ENCODE measurements around the genes ZNF729, ZNF675, RPSA2 and UQCRFS1.

- PRO-cap: no peak
Measured at GRCh38 chr19:22215051-22216017, 18.6 kb upstream of the ZNF676 start.

- PRO-cap: no peak
Measured at GRCh38 chr19:22286172-22286493, at the start of gene ZNF729. Gene ZNF729 (plus strand): TSS chr19:22286441.

- PRO-cap: no peak
Measured at GRCh38 chr19:22528827-22529400, 105.2 kb upstream of the ZNF492 start.

GRCh38 chr19:23323956-23324361, 71.3 kb downstream of the ZNF91 start:
- PRO-cap: no peak

DNA sequence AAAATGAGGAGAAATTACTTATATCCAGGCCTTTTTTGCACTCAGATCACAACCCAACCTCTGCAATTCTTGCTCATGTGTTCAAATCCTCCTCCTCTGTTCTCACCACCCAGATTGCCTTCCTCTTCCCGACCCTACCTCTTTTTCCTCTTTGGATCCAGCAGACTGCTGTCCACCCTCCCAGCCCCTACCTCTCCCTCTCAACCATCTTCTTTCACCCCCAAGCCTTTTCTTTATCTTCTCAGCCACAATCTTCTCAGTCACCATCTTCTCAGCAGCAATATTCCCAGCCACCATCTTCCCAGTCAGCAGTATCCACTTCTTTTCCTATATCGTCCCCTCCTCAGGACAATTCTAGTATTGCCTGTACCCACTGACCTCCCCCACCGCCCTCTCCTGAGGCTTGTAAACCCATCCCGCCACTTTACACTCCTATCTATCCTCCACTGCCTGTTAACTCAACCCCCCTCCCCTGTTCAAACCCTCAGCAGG, 49.8 kb downstream of the ZNF91 start:
- PRO-cap: no peak

GRCh38 chr19:23393104-23393606, 2.1 kb downstream of the ZNF91 start:
- PRO-cap: no peak

DNA sequence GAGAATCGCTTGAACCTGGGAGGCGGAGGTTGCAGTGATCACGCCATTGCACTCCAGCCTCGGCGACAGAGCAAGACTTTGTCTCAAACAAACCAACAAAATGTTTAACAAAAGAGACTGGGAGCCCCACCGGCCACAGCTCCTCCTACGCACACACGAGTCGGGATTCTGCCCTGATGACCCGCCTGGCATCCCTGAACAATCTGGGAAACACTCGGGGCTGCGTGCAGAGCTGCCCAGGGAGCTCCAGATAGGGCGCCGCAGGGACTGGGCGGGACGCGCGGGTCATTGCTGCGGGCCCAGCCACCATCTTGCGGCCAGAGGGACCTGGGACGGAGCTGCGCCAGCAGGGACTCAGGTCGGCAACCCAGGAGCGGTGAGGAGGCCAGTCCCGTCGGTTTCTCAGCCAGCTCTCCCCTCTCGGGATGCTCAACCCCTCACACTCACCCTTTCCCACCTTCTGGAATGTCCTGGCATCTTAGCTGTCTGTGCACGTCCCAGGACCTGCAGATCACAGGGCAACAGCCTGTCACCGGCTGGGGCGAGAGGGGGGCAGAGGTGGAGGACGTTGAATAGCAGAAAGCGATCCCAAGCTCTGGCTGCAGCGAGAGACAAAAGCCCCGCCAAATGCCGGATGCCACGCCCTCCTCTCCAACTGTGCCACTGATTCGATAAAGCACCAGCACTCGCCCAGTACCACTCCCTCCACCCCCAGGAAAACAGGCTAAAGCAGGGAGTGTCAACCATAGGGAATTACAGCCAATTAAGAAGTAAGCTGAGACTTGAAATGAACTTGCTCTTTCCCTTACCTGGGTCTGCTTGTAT, 20.4 kb upstream of the ZNF91 start:
- PRO-cap: no peak

- PRO-cap: no peak
Measured at GRCh38 chr19:23687096-23687508, at the start of gene ZNF675. Gene ZNF675 (minus strand): TSS chr19:23687212.

DNA sequence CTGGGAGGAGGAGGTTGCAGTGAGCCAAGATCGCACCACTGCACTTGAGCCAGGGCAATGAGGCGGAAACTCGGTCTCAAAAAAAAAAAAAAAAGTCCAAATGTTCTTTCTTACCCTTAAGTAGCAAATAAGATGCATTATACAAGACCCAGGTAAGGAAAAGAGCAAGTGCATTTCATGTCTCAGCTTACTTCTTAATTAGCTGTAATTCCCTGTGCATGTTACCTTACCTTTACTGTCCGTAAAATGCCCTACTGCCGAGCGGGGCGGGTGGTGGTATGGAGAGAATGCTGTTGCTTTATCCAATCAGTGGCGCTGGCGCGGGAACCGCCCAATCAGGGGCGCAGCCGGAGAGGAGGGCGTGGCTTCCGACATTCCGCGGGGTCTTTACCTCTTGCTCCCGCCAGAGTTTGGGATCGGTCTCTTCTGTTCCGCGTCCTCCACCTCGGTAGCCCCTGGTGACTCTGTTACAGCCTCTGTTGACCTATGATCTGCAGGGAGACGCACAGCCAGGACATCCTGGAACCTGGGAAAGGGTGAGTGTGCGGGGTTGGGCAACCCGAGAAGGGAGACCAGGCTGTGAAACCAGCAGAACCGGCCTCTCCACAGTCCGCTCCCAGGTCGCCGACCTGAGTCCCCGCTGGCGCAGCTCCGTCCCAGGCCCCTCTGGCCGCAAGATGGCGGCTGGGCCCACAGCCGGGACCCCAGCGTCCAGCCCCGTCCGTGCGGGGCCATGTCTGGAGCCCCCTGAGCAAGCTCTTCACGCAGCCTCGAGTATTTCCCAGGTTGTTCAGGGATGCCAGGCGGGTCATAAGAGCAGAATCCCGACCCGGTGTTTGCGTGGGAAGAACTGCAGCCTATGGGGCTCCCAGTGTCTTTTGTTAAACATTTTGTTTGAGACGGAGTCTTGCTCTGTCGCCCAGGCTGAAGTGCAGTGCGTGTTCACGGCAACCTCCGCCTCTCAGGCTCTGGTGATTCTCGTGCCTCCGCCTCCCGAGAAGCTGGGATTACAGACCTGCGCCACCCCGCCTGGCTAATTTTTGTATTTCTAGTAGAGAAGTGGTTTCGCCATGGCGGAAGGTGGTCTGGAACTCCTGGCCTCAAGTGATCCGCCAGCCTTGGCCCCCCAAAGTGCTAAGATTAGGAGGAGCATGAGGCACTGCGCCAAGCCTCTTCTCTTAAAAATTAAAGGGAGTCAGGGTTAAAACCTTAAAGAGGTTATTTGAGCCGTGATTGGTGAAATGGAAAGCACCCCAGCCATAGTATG, at the start of gene RPSA2:
TSS of gene RPSA2 (plus strand) at position 406 of the 1,267 bp plus-strand sequence.
- PRO-cap: no peak

DNA sequence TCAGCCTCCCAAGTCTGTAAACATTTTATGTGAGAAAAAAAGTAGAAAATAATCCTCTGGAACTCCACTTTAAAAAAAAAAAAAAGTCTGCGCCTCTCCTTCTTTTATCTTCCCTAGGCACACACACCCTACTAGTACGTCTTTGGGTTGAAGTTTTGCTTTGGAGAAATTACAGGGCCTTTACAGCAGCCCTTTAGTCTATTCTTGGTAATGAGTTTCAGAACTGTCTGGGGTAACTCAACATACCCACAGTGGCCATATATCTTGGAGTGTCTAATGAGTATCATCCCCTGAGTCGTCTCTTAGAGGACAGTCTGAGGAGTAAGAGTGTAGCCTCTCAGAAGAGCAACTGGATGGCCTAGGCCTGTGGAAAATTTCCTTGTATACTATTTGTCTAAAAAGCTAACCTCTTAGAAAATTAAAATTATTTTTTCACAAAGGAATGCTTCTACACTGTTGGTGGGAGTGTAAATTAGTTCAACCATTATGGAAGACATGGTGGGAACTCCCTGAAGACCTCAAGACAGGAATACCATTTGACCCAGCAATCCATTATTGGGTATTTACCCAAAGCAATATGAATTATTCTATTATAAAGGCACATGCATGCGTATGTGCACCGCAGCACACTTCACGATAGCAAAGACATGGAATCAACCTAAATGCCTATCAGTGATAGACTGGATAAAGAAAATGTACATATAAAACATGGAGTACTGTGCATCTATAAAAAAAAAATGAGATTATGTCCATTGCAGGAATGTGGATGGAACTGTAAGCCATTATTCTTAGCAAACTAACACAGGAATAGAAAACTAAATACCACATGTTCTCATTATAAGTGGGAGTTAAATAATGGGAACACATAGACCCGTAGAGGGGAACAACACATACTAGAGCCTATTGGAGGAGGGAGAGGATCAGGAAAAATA, 2.2 kb downstream of the RPSA2 start:
- PRO-cap: no peak

GRCh38 chr19:24001106-24001748, 85.8 kb upstream of the ZNF254 start:
- PRO-cap: no peak

GRCh38 chr19:27777403-27777925, 1435.5 kb downstream of the UQCRFS1 start:
- PRO-cap: no peak

GRCh38 chr19:27794178-27794879, 1418.6 kb downstream of the UQCRFS1 start:
- PRO-cap: no peak

- PRO-cap: no peak
Measured at GRCh38 chr19:28444769-28445600, 768.0 kb downstream of the UQCRFS1 start.

DNA sequence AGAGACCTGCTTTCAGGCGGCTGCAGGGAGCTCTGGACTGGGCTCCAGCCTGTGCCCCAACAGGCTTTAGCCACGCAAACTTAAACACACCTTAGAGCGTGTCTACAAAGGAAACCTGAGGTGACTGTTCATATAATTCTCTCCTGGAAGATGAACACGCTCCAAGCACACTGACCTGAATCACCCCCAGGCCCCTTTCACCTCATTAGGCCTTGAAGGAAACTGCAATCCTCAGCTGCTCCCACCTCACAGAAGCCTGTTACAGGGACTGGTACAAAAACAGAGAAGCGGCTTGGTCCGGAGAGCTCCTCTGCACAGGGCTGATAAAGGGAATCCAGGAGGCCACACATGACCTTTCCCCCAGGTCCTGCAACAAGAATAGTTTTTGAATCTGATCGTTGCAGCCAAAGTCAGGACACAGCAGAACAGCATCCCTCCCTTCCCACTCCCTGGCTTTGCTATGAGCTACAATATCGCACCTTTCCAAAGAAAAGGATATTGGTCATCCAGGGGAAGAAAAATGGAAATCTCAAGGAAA, 666.8 kb downstream of the UQCRFS1 start:
- PRO-cap: no peak

- PRO-cap: no peak
Measured at GRCh38 chr19:28571871-28572196, 641.1 kb downstream of the UQCRFS1 start.

GRCh38 chr19:28884765-28885348, 328.1 kb downstream of the UQCRFS1 start:
- PRO-cap: no peak

GRCh38 chr19:29212890-29213431, at the start of gene UQCRFS1:
Gene UQCRFS1 (minus strand): TSS chr19:29213151.
- PRO-cap: unidirectional peak, minus-strand start at chr19:29213145

DNA sequence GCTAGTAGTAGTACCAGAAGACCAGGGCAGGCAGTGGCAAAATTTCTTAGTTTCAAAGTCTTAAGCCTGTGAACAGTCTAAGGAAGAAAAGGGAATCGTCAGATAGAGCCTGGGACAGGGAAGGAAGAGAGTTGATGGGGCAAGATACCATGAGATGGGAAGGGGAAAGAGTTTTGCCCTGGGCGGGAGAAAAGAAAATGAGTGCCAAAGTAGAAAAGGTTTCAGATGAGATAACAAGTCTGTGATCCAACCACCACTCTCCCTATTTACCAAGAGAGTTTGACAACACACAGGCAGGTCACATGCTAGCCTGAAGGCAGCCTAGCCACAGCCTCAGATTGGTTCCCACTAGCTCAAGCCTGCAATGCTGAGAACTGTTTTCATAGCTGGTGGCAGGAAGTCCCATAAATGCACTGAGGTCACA, 18.7 kb upstream of the POP4 start:
- PRO-cap: no peak

GRCh38 chr19:29587792-29588184, 18.3 kb upstream of the POP4 start:
- PRO-cap: no peak